HT-29 (cell line): ENCODE measurements around the genes DENND2D and ATP5PB.

- RAMPAGE, long total RNA, result no peak
These were observed 27.1 kb downstream of the CD53 start for GRCh38 chr1:110899926-110900588.

- RAMPAGE, long total RNA, result no peak
These were observed 7.3 kb downstream of the DENND2D start for GRCh38 chr1:111192909-111193810.

DNA sequence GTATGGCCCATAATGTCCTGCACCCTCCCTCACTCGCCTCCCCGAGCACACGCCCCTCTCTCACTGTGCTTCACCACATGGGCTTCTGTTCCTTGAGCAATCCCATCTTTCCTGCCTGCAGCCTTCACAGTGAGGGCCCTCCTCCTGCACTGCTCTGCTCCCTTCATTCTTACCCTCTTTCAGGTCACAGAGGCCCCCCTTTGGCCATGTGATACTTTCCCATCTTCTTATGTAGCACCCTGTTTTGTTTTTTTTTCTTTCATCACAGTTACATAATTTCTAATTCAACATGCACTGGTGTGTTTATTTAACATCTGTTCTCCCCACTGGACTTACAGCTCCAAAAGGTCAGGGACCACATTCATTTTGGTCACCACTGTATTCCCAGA lies 5.6 kb downstream of the DENND2D start:
- RAMPAGE, long total RNA, result no peak

DNA sequence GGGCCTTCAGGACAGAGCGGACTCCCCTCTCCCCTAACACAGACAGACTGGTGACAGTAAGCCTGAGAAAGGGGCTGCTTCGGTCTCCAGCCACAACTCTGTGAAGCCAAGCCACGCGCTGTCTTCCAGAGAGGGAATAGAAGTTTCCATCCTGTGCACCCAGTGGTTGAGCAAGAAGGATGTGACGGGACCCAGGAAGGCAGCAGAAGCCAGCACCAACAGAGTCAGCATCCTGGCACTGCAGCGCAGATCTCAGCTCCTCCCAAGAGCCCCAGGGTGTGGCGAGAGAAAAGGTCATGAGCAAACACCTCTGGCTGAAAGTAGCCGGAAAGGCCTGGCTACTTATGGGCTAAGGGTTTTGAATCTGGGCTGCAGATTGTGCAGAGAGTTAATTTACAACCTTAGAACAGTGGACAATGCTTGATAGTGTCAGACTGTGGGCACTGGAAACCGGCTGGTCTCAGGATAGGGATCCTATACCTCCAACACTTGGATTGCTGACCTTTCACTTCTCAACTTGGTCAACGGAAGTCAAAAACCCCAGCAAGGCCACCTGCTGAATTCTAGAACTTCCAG lies at the start of gene DENND2D:
Gene DENND2D, minus strand, starts transcription at position 183 of the 576 bp plus-strand sequence.
- RAMPAGE, long total RNA, result no peak

- RAMPAGE, long total RNA, result start-site peak on the plus strand at chr1:111449448-111449531, 739 and 920 reads in 2 replicates
These were observed at the start of gene ATP5PB for GRCh38 chr1:111449378-111449624. TSS of gene ATP5PB (plus strand) at chr1:111449464.

DNA sequence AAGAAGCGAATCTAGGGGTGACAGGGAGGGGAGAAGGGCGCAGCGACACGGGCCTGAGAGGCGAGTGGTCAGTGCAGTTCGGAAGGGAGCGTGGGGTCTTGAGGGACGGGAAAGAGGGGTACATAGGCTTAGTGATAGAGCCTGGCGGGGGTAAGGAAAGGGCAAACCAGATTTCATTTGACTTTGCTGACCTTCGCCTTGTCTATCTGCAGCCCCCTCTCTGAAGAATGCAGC lies 278 bp downstream of the ATP5PB start:
- RAMPAGE, long total RNA, result no peak

DNA sequence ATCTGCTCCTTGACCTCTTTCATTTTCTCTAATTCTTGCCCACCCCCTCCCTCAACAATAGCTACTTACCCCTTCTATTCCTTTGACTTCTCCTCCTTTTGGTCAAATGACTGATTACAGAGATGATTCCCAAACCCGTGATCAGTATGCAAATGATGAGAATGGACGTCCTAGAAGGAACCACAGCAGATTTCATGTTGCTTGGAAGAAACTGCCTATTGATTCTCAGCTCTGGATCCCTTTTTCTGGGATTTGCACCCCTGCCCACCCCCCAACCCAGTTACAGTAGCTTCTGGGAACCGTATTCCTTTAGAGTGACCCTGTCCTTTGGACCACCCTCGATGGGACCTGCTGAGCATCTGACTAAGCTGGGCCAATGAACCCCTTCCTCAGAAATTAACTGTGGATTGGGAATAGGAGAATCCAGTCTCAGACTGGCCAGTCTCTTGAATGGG lies 11.9 kb downstream of the C1orf162 start:
- RAMPAGE, long total RNA, result no peak

- RAMPAGE, long total RNA, result no peak
These were observed 1.4 kb upstream of the ADORA3 start for GRCh38 chr1:111504862-111505287.

DNA sequence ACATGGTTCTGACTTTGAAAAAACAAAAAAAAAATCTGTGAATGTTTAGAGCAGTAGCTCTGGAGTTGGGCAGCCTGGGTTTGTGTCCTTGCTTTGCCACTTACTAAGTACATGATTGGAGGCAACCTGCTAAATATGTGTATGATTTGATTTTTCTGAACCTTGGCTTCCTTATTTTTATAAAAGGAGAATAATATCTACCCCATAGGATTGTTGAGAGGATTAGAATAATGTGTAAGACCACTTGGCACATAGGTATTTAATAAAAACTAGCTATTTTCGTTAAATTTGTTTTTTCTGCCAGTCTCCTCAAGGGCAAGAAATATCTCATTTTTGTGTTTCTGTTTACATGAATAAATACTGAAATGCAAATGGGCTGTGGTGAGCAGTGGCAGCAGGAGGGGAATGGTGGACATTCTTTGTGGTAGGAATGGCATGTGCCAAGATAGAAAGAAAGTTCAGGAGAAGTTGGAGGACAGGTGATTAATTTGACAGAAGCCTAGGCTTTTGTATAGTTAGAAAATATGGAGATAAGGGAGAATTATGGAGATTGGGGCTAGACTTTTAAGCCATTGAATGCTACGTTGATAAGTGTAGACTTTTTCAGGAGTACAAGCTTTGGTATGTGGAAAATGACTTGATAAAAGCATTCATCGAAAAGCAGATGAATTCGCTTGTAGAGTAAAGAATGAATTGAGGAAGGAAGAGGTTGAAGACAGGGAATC lies 8.5 kb downstream of the RAP1A start:
- RAMPAGE, long total RNA, result no peak

DNA sequence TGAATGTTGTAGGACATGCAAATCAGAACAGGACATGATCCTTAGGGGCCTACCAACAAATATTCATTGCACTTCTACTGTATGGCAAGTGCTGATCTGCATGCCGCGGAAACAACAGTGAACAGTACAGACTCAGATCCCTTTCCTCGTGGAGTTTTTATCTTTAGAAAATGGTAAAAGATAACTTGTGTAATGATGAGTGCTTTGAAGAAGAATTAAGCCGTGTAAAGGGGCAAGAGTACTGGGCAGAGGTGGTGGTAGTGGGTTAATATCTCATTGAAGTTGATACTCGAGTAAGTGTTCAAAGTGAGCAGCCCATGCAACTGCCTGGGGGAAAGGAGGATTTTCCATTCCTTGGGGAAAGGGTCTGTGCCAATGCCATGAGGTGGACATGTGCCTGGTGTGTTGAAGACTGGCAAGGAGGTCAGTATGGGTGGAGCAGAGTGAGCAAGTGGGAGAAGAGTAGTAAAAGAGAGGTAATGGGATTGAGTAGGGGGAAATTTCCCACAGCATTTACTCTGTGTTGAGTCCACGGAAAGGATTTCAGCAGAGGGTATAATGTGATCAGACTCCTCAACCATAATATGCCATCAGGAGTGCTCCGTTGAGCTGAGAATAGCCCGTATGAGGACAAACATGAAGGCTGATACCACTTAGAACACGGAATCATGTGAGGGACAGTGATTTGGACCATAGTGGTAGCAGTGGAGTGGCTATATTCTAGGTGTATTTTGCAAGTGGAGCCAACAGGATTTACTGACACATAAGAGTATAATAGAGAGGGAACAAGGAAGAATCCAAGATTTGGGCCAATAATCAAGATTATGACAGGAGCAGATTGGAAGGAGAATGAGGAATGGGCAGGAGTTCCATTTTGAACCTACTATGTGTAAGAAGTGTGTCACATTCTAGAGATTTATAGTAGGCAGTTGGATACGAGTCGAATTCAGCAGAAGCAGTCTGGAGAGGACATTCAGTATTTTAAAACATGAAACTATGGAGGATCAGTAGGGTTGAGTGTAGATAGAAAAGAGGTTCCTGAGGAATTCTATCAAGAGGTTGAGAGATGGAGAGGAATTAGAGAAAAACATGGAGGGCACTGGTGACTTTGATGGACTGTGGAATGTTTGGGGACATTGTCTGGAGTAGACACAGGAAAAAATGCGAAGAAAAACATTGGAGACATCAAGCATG lies 22.0 kb downstream of the INKA2 start:
- RAMPAGE, long total RNA, result no peak

GRCh38 chr1:111892052-111892612 lies 97.3 kb downstream of the KCND3 start:
- RAMPAGE, long total RNA, result no peak

DNA sequence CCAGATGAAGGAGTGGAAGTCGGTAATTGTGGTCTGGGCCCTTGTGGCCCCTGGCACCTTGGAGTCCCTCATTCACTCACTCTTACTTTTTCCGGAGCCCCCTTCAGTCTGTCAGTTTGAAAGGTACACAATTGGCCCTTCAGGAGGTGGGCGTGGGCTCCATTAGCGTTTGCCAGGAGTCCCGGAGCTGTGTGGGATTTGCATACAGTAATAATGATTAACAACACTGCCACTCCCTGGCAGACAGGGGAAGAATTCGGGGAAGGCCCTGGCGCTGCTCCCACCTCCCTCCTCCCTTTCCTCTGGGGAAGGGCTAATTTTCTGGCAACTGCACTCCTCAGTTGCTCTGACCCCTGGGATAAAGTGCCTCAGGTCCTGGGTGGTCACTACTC lies 1.9 kb upstream of the KCND3 start:
- RAMPAGE, long total RNA, result no peak

- RAMPAGE, long total RNA, result no peak
These were observed 5.1 kb upstream of the CTTNBP2NL start for GRCh38 chr1:112390742-112391408.

DNA sequence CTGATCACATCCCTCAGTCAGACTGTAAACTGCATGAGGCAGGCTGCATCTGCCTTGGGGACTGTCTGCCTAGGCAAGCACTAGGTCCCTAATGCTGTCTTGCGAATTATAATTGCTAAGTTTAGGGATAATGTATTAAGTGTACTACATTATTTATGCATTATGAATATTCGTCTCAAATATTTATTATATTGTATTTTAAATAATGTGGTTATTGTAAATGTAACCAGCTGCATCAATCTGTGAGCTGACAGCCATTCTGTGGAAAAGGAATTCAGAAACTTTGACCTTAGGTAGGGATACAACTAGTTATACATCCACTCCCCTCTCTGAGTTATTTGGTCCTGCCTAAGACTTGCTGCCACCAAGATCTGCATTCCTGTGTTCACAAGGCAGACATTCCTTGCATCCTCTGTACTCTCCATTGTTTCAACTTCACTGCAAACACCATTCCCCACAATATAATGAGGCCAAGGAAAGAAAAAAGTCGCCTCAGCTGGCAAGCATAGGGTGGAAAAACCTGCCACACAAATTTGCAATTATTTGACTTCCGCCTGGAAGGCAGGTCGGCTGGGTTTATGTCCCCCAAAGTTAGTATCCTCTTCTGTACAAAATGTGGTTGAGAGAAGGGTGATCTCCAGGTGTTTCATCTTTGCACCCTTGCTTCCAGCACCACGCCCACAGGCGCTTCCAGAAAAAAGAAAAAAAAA lies 827 bp upstream of the CTTNBP2NL start:
- RAMPAGE, long total RNA, result no peak

DNA sequence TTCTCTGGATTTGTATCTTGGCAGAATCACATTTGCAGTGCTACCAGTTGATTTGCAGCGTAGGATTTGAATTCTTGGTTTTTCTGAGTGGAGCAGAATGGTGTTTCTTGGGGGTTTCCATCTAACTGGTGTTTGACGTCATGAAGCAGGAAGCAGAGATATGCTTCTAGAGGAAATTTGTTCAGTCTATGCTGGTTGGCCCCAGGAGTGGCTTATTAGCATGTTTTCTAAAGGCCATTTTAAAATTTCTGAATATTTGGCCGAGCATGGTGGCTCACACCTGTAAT lies 3.5 kb downstream of the CTTNBP2NL start:
- RAMPAGE, long total RNA, result no peak

GRCh38 chr1:112465910-112466725 lies 42.6 kb upstream of the WNT2B start:
- RAMPAGE, long total RNA, result no peak

- RAMPAGE, long total RNA, result no peak
These were observed 637 bp downstream of the MOV10 start for GRCh38 chr1:112674768-112675823.

- RAMPAGE, long total RNA, result no peak
These were observed 1.9 kb downstream of the RHOC start for GRCh38 chr1:112704780-112705756.

GRCh38 chr1:112705757-112706451 lies 1.0 kb downstream of the RHOC start:
- RAMPAGE, long total RNA, result no peak

DNA sequence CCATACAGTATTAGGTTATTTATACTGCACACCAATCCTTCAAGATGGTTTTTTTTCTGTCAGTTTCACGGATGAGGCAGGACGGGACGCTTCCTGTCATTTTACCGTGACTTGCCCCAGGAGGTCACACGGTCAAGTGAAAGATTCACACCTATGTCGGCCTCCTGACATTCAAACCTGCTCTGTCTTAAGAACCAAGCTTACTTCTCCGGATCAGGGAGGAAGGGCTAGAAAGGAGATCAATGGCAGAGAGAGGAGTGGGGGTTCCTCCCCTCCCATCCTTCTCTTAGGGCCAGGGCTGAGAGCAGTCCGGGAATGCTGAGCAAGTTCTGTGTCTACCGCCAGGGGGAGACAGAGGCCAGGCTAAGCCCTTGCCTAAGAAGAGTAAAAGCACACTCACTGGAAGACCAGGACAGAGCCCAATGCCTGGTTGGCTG lies 992 bp upstream of the PPM1J start:
- RAMPAGE, long total RNA, result no peak